SUDHL5 (cell line): ENCODE measurements around a stretch of chr2.

GRCh38 chr2:169896483-169896845 is 69.2 kb downstream of the UBR3 start:
- PRO-cap, result no peak

- PRO-cap, result no peak
Observed at GRCh38 chr2:170089944-170090798, 87.8 kb upstream of the MYO3B start.

DNA sequence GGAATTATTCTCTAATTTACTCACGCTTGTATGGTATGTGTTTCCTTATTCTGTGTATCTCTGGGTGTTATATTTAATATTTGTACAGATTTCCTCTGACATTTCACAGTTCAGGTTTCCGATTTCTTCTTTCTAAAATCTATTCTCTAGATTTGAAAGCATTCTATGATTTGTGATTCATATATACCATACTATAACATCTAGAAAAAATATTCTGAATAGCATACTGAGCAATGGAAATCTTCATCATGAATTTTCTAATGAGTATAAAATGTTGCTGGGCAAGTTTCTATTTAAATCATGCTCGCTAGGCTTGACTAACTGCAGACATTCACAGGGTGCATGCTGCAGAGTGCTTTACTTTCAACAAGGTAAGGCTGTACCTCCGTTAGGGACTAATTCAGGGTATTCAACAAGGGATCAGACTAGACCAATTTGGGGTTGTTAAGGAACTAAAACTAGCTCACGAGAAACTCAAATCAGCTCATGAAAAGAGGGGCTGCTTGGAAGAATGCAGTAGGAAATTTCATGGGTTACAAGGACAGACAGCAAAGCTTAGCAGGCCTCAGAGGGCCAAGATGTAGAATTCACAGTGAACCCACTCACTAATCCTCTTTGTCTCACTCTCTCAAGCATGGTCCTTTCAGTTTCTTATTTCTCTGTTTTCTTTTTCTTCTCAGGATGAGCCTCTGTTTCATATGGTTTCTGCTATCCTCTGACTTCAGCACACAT is 2.0 kb downstream of the MYO3B start:
- PRO-cap, result unidirectional peak, plus-strand start at position 348 of the sequence; bidirectional peak, plus-strand start at position 565 of the sequence, minus-strand start at position 594 of the sequence

DNA sequence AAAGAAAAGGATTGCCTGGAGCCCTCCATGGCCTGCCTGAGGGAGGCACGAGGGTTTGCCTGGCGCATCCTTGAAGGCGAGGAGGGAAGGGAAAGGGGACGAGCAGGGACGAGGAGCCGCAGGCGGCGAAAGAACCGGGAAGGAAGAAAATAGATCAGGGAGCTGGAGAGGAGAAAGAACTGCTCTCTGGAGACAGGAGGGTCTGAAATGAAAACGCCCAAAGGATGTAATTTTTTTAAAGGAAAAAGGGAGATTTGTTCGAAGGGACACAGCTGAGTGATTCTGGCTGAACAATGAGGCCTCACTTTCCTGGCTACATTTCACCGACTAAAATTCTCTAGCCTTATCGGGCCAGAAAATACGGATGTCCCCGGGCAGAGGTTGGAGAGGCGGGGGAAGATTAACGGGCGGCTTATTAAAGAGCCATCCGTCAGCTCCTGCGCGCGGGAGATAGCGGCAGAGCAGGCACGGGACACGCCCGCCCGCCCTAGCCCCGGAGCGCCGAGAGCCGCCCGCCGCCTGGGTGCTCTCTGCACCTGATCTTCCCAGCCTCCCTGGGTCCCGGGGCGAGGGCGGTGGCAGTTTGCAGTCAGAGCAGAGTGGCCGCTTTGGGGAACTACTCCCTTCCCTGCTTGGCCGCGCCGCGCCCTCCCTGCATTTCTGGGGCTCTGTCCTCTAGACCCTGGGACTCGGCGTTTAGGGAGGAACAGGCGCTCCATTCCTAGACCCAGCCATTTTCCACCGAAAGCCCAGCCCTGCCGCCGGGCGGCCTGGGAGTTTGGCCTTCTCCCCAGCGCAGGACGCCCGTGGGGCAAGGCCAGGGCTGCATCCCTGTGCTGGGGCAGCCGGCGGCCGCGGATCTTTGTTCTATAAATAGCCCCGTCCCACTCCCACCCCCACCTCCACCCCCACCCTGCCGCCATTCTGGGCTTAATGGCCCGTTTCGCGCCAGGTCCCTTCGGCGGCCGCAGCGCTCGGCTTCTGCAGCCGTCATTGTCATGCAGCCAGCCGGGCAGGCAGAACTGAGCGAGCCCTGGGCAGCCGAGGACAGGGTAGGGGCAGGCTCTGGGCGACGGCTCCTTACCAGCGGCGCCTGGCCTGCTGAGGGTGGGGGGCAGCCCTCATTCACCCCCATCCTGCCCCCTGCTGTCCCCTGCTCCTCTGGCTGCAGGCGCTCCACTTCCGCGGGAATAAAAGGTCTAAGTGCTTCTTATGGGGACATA is 6.5 kb downstream of the GAD1 start:
- PRO-cap, result no peak

DNA sequence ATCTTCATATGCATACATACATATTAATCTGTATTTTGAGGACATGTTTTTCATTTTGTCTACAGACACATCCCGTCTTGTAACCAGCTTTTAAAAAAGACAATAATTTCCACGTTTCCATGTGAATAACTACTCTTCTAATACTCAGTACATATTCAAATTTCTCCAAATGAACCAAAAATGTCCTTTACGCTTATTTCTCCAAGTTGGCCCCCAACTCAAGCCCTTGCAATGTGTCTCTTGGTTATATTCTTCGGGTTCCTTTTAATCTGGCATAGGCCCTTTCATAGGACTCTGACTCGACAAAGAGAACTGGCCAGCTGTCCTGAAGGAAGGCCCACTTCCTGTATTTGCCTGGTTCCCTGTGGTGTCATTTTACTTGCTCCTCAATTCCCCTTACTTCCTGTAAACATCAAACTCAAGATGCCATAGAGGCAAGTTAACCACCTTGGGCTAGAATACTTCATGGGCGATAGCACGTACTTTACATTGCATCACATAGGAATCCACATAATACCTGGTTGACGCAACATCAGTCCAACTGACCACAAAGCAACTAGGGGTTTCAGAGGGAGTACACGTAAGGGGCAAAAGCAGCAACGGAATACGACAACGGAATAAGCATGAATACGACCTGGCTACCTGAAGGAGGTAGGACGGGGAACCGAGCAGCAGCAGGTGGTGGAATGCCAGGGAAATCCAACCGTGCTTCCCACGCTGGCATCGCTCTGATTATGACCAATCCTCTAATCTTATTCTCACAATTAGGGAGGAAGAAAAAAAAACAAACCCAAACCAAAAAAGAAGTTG is 938 bp upstream of the GORASP2 start:
- PRO-cap, result no peak

DNA sequence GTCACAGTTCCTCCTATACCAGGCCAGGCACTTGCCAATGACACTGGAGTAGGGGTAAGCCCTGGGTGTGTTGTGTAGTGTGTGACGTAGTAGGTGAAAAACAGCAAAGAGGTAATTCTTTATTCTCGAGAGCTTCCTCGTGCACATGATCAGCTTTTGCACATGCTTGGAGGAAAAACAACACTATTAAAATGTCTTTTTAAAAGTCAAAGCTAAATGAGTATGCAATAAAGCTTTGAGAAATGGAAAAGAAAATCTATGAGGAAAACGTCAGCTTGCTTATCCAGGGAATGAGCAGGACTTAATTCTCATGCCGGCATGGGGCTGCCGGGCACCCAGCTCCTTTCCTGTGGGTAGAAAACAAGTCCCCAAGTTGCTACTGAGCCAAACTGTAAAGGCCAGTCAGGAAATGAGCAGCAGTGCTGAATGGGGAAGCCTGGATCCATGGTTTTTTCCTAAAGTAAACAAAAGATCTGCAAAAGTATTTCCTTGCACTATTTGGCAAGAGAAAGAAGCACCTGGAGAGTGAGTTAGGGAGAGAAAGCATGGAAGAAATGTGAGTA is 117.8 kb downstream of the METTL8 start:
- PRO-cap, result no peak

DNA sequence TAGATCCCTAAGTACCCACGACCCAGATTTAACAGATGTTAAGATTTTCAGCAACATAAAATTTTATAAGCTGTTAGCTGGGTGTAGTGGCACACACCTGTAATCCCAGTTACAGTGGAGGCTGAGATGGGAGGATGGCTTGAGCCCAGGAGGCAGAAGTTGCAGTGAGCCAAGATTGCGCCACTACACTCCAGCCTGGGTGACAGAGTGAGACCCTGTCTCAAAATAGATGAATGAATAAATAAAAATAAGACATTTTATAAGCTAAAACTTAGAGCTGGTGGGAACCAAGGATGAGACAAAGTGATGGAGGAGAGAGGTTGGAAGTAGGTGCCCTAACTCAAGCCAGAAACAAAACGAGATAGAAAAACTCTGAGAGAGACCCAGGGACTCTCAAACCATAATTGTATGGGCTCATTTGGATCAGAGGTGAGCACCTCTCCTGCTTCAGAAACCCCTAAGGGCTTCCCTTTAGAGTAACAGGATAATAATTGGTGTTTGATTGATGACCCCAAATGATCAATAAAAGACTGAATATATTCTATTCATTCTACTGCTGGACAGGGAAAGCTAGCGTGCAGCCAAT is 12.6 kb downstream of the CYBRD1 start:
- PRO-cap, result no peak

DNA sequence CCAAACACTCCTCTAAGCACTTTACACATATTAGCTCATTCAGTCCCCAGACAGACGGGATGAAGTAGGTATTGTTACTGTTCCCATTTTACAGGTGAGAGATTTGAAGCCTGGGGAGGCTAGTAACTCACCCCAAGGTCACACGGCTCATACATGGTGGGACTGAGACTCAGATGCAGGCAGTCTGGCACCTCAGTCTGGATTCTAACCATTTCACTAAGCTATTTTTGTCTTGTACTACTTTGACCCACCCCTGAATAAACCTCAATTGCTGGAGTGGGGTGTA is 33.4 kb downstream of the CYBRD1 start:
- PRO-cap, result no peak

- PRO-cap, result no peak
Observed at GRCh38 chr2:171837840-171838184, 56.2 kb downstream of the SLC25A12 start.

GRCh38 chr2:172106058-172107009 is 3.6 kb upstream of the DLX2 start:
- PRO-cap, result no peak

DNA sequence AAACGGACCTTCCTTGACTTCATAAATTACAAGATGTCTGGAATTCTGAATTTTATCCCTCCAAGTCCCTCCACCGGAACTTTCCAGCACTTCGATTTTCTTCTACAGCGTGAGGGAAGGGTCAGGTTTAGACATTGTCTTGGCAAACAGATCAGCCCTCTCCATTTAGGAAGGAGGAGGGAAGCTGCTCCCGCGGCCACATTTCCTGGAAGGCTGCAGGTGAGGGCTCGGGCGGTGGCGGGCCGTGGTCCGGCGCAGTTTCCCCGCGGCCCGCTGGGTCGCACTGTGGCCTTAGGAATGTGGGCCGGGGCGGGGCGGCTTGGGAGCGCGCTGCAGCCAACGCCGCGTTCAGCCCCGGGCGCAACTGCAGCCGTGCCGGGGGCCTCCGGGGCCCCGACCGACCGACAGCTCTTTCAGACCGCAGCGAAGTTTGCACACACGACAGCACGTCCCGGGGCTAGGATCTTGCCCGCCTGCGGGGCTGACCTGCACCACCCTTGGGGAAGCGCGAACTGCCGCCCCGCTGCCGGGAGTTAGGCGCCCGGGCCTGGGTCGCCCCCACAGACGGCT is 69.7 kb upstream of the DLX2 start:
- PRO-cap, result no peak

- PRO-cap, result no peak
Observed at GRCh38 chr2:172230540-172231651, 128.2 kb upstream of the DLX2 start.

GRCh38 chr2:172441952-172442671 is 14.7 kb downstream of the ITGA6 start:
- PRO-cap, result no peak

GRCh38 chr2:172463108-172463599 is 35.8 kb downstream of the ITGA6 start:
- PRO-cap, result no peak

GRCh38 chr2:172556839-172557234 is 947 bp downstream of the PDK1 start:
- PRO-cap, result no peak

- PRO-cap, result no peak
Observed at GRCh38 chr2:172953964-172954571, 121.6 kb upstream of the MAP3K20 start.

DNA sequence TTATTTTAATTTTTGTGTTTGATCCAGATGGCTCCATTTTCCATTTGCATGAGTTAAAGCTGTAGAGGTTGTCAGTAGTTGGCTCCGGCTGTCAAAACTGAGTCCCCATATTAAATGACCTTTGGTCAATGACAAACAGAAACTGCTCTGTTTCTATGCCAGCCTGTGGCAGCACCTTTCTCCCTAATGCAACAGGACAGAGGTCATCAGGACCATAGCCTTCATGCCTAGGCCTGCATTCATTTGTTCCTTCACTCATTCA is 108.1 kb upstream of the MAP3K20 start:
- PRO-cap, result no peak

- PRO-cap, result no peak
Observed at GRCh38 chr2:173058275-173058583, 17.4 kb upstream of the MAP3K20 start.

GRCh38 chr2:173104321-173104684 is 28.7 kb downstream of the MAP3K20 start:
- PRO-cap, result no peak

- PRO-cap, result no peak
Observed at GRCh38 chr2:173187804-173188366, 112.2 kb downstream of the MAP3K20 start.